Body of pancreas (tissue), 2 donors: ENCODE results near the gene C15orf62.

- PRO-cap: unidirectional peak, minus-strand start at chr15:40256712
- RAMPAGE, long total RNA, 2 experiments: no peak in any of the 2 experiments
Observed at GRCh38 chr15:40256493-40257103, 17.7 kb downstream of the PAK6 start.

GRCh38 chr15:40296526-40297193 lies 11.1 kb downstream of the PLCB2 start:
- PRO-cap: no peak
- RAMPAGE, long total RNA, 2 experiments: no peak in any of the 2 experiments

DNA sequence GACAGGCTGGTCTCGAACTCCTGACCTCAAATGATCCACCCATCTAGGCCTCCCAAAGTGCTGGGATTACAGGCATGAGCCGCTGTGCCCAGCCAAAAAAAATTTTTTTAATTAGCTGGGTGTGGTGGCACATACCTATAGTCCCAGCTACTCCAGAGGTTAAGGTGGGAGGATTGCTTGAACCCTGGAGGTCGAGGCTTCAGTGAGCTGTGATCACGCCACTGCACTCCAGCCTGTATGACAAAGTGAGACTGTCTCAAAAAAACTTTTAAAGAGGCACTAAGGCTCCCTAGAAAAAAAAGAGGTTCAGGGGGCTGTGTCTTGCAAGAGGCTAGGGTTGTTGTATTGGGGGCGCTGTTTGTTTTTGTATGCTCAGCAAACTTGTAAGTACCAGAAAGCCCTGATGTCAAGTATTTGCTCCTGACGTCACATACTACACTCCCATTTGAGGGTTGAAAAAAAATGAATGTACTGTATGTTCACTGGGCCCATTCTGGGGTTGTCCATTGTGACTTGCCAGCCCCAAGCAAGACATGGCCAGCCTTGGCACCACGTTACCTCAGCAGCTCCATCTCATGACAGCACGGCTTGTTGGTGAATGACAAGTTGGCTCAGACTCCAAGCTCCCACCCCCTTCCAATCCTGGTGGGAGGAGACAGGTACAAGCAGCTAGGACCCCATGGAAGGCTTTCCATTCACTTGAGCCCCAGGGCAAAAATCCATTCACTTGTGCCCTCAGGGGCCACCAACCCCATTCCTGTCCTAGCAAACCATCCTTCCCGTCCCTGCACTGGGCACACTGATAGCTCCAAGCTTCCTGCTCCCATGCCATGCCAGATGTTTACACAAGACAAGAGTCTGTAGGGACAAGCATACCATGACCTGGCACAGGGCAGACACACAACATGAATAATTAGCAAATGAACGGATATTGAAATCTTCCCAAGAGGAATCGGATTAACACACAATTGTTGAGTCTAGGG lies 1.4 kb downstream of the PHGR1 start:
- PRO-cap: no peak
- RAMPAGE, long total RNA, 2 experiments: no peak in any of the 2 experiments

DNA sequence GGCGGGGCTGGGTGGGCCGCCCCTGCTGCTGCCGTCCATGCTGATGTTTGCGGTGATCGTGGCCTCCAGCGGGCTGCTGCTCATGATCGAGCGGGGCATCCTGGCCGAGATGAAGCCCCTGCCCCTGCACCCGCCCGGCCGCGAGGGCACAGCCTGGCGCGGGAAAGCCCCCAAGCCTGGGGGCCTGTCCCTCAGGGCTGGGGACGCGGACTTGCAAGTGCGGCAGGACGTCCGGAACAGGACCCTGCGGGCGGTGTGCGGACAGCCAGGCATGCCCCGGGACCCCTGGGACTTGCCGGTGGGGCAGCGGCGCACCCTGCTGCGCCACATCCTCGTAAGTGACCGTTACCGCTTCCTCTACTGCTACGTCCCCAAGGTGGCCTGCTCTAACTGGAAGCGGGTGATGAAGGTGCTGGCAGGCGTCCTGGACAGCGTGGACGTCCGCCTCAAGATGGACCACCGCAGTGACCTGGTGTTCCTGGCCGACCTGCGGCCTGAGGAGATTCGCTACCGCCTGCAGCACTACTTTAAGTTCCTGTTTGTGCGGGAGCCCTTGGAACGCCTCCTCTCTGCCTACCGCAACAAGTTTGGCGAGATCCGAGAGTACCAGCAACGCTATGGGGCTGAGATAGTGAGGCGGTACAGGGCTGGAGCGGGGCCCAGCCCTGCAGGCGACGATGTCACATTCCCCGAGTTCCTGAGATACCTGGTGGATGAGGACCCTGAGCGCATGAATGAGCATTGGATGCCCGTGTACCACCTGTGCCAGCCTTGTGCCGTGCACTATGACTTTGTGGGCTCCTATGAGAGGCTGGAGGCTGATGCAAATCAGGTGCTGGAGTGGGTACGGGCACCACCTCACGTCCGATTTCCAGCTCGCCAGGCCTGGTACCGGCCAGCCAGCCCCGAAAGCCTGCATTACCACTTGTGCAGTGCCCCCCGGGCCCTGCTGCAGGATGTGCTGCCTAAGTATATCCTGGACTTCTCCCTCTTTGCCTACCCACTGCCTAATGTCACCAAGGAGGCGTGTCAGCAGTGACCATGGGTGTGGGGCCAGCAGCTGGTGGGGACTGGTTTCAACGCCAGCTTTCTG lies 868 bp downstream of the CHST14 start:
- PRO-cap: bidirectional peak, plus-strand start at position 831 of the sequence, minus-strand start at position 617 of the sequence
- RAMPAGE, long total RNA, 2 experiments: no peak in any of the 2 experiments

DNA sequence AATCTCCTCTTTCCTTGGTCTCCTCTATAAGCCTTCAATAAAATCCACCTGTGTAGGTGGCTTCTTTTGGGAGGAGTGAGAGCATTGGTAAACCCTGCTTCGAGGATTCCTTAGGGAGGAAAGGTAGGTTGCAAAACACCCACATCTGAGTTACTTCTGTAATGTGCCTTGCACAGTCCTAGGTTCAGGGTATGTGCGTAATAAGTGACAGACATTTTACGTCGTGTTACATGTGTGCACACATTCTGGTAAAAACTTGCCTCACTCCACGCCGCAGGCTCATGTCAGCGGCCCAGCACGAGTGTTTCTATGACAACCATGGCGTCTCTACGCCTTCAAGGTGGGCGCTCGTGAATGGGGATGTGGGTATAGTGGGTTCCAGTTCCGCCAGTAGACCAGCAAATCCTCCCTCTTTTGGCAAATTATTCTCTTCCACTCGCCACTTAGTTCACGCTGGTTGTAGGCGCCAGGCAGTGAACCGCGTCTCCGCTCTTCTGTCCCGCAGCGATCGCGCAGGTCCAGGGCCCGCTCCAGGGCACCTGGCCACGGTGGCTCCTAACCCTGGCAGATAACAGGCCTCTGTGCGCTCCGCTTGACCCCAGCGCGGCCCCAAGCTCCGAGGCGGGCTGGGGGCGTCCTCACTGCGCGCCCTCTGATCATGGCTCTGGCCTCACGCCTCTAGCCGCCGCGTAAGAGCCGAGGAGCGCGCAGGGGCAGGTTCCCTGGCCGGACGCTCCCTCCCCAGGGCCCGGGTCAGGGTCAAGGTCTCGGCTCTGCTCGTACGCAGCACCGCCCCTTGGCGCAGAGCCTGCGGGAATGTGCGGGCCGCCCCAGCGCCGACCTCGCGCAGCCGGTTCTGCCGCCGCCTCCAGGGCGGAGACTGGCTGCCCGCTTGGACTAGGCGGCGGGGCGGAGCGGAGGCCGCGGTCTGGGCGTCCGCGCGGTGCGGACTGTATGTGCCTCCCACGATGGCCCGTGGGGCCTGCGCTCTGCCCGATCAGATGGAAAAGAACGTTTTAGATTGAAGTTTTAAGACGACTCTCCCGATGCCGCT lies 40.5 kb downstream of the CHST14 start:
- PRO-cap: bidirectional peak, plus-strand start at position 900 of the sequence, minus-strand start at position 735 of the sequence
- RAMPAGE, long total RNA, 2 experiments: no peak in any of the 2 experiments

GRCh38 chr15:40550638-40551134 lies 14.2 kb downstream of the CCDC32 start:
- PRO-cap: no peak
- RAMPAGE, long total RNA, 2 experiments: no peak in any of the 2 experiments

DNA sequence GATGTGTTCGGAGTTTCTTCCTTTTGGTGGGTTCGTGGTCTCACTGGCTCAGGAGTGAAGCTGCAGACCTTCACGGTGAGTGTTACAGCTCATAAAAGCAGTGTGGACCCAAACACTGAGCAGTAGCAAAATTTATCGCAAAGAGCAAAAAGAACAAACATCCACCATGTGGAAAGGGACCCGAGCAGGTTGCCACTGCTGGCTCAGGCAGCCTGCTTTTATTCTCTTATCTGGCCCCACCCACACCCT lies 18.8 kb upstream of the RAD51 start:
- PRO-cap: no peak
- RAMPAGE, long total RNA, 2 experiments: no peak in any of the 2 experiments

- PRO-cap: no peak
- RAMPAGE, long total RNA, 2 experiments: no peak in any of the 2 experiments
Observed at GRCh38 chr15:40691574-40692163, 3.3 kb upstream of the RAD51 start.

- PRO-cap: no peak
- RAMPAGE, long total RNA, 2 experiments: no peak in any of the 2 experiments
Observed at GRCh38 chr15:40693888-40694256, 1.1 kb upstream of the RAD51 start.

DNA sequence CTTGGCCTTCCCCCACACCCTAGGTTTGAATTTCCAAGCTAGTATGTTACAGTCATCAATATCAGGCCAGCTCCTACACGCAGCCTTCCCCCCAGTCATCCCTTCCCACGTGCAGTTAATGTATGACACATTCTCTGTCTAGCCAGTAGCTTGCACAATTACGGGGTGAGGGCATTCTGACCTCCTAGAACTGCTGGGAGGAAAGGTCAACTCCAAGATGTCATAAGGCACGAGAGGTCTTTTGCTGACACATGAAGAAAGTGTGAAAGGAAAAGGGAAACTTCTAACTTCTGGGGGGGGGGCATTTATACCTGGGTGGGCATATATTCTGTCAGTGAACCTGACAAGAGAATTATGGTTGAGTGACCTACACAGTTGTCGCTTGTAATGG lies 10.8 kb downstream of the RMDN3 start:
- PRO-cap: no peak
- RAMPAGE, long total RNA, 2 experiments: no peak in any of the 2 experiments

DNA sequence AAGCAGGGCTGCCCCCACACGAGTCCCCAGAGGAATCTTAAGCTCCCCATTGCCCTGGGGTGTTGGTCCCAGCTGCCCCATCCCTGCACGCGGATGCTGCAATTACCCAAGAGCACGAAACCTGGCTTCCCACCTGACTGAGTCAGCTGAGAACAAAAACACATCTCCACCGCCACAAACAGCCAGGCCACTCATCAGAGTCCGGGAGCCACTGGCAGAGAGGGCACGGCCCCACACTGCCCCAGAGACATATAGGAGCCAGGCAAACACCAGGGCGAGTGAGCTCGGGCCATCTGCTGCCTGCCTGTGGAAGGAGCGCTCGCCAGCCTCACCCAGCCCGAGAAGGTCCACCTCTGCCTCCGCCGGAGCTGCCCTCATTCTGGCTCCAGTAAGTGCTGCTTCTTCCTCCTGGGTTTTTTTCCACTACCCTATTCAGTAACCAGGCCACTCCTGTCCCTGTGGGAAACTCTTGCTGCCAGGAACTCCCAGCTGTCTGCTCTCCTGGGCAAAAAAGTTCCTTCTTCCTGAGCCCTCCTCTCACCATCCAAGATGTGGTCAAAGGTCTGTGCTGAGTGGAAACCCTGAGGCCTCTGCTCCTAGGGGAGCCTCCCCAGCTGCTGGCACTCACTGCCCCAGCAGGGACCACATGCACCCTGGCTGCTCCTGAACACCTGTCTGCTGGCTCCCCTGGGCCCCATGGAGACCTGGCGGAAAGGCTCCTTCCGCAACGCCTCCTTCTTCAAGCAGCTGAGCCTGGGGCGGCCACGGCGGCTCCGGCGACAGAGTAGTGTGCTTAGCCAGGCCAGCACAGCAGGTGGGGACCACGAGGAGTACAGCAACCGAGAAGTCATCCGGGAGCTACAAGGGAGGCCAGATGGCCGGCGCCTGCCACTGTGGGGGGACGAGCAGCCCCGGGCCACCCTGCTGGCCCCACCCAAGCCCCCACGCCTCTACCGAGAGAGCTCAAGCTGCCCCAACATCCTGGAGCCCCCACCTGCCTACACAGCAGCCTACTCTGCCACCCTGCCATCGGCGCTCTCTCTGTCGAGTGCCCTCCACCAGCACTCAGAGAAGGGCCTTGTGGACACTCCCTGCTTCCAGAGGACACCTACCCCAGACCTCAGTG lies at the start of gene C15orf62:
Gene C15orf62 (plus strand): TSS at position 181 of the 1,126 bp plus-strand sequence.
- PRO-cap: bidirectional peak, plus-strand start at position 688 of the sequence, minus-strand start at position 425 of the sequence
- RAMPAGE, long total RNA, 2 experiments: no peak in any of the 2 experiments

GRCh38 chr15:40815031-40815784 lies 7.9 kb upstream of the DNAJC17 start:
- PRO-cap: no peak
- RAMPAGE, long total RNA, 2 experiments: no peak in any of the 2 experiments

DNA sequence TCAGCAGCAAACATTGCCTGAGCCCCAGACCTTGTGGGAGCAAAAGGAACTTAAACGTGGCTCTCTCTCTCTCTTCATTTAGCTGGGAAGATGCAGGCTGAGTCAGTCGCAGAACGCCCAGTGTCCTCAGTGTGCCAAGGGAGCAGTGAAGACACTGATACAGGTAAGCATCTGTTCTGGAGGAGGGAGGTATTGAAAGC lies 4.4 kb downstream of the RHOV start:
- PRO-cap: no peak
- RAMPAGE, long total RNA, 2 experiments: no peak in any of the 2 experiments

- PRO-cap: no peak
- RAMPAGE, long total RNA, 2 experiments: no peak in any of the 2 experiments
Observed at GRCh38 chr15:40914876-40915514, 14.1 kb upstream of the DLL4 start.

DNA sequence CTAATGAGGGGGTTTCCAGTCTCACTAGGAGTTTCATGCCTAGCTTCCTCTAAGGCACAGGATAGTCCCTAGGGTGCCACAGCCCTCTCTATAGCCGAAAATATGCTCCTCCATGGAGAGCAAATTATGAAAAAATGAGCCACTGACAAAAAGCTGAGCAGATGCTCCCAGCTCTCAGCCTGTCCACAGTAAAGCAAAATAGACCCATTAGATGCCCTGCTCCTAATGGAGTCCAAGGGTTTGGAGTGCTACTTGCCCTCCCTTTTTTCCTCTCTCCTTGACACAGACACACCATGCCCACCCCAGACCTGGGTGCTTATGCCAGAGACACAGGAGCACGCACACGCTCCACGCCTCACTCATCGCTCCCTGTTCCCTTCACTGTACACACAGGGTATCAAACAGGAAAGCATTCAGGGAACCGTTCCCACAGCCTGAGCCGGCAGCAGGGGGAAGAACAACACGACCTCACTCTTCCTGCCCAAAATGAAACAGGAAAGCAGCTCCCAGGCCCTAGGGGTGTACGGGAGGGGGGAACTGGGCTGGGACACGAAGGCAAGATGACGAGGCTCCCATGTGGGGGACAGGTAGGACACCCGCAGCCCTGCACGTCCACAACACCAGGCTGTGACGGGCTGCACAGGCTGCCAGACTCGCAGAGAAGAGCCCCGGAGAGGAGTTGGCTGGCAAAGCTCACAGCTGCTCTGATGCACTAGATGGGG lies 11.1 kb downstream of the DLL4 start:
- PRO-cap: no peak
- RAMPAGE, long total RNA, 2 experiments: no peak in any of the 2 experiments

DNA sequence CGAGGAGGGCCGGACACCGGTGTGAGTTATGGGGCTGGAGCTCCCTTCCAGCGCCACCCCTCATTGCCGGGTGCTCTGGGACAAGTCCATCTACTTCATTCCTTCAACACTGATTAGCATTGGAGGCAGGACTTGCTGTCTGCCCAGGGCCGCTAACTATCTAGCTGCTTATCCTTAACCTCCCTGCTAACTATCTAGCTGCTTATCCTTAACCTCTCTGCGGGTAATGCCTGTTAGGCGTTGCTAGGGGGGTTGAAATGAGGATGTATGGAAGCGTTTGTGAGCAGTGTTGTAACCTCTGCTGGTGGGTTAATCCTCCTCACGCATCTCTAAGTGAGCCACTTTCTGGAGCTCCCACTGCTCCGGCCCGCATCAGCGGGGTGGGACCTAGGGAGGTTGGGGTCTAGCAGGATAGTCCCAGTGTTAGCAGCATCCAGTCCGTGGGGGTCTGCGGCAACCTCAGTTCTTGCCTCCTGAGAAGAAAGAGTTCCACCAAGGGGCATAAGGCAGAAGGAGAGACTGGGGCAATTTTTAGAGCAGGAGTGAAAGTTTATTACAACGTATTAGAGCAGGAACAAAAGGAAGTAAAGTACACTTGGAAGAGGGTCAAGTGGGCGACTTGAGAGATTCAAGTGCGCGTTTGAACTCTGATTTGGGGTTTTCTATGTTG lies 10.8 kb upstream of the CHAC1 start:
- PRO-cap: no peak
- RAMPAGE, long total RNA, 2 experiments: no peak in any of the 2 experiments

DNA sequence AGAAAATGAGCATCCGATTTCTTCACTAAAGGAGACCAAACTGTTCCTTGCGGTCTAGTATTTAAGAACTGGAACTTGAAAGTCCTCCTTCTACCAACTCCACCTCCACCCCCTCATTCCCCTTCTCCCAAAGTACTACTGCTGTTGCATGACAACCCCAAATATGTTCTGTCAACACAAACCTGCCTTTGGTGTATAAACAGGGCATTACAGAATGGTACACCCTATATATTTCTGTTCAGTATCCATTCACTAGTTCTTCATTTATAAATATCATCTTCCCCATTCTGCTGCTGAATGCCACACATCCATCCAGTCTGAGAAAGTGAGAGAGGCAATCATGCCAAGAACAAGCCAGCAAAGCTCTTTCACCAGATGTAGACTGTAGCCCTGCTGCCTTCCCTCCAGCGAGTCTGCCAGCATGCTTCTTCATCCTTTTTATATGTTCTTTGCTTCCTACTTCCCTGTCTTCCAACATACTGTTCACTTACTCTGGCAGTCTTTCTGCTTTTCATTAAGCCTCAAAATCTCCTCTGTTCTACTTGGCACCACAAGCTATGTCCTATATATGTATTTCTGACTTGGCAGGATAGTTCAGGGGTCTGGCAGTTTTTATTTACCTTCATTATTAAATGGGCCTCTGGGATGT lies 48.4 kb downstream of the CHP1 start:
- PRO-cap: no peak
- RAMPAGE, long total RNA, 2 experiments: no peak in any of the 2 experiments

DNA sequence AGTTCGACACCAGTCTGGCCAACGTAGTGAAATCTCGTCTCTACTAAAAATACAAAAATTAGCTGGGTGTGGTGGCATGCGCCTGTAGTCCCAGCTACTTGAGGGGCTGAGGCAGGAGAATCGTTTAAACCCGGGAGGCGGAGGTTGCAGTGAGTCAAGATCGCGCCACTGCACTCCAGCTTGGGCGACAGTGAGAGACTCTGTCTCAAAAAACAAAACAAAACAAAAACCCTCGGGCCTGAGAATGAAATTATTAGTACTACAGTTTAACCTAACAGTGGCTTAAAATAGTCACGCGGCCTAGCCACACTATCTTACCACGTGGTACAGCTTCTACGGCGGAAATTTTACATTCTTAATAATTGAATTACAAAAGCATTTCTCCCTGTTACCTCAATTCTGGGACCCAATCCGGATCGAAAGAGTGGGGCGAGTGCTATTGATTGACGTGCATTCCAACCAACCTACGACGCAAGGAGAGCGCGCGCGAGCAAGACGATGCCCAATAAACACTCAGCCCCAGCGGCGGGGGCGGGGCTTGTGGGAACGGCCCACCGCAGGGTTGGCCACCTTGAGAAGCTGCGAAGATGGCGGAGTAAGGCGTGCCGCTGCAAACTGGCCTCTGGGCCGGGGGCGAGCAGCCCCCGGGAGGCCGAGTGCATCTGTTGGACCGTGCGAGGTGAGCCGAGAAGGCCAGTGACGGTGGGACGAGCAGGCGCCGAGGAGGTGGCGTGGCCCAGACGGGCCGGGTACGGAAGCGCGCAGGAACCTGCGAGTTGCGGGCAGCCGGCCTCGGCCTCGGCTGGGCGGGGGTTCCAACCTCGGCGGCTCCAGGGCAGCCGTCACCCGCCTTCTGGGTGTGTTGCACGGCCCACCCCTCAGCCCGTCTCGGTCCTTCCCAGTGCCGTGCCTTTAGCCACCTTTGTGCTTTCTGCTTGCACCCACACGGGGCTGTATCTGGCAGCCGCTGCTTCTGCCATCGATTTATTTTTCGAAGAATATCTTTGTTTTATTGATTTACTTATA lies 48.6 kb downstream of the OIP5 start:
- PRO-cap: bidirectional peak, plus-strand start at position 588 of the sequence, minus-strand start at position 395 of the sequence; bidirectional peak, plus-strand start at position 739 of the sequence, minus-strand start at position 800 of the sequence
- RAMPAGE, long total RNA, 2 experiments: start-site peak on the plus strand in 2 of 2 experiments, centred at positions 569 to 580 of the sequence, 100 to 426 reads per replicate

GRCh38 chr15:41474885-41475488 lies 18.7 kb upstream of the ITPKA start:
- PRO-cap: no peak
- RAMPAGE, long total RNA, 2 experiments: no peak in any of the 2 experiments

DNA sequence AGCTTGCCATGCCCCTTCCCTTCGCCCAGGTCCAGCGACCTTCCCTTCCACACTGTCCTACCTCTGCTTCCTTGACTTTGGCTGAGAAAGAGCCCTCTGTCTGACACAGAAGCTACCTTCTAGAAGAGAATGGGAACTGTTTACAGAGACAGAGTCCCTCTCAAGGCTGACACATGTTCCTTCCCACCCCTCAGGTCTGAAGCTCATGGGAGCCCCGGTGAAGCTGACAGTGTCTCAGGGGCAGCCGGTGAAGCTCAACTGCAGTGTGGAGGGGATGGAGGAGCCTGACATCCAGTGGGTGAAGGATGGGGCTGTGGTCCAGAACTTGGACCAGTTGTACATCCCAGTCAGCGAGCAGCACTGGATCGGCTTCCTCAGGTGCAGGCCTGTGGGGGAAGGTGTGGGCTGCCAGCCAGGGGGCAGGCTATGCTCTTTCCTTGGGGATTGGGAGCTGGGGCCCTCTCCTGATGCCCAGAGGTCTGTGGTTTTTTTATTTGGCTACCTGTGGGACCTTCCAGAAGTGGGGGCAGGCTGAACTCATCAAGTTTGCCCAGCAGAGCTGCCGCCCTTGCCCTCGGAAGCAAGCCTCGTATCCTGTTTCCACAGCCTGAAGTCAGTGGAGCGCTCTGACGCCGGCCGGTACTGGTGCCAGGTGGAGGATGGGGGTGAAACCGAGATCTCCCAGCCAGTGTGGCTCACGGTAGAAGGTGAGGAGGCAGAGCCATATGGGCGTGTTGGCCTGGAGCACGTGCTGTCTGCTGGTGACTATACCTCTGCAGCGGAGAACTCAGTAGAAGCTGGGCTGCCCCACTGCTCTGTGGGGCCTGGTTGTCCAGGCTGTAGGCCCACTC lies 2.1 kb downstream of the TYRO3 start:
- PRO-cap: no peak
- RAMPAGE, long total RNA, 2 experiments: no peak in any of the 2 experiments